K562 (cell line): ENCODE data around the genes CFC1B and MZT2A.

GRCh38 chr2:127888946-127889459 lies 3.2 kb upstream of the AMMECR1L start:
- RAMPAGE, long total RNA = no peak
- RRBS = no CpG with 5 or more reads among the region's 5 CpGs
PRO-cap:
- standard = no peak
- CoPRO, capped RNA only, 2 experiments = no peak in any of the 2 experiments
- CoPRO, capped and uncapped RNA, 2 experiments = no peak in any of the 2 experiments
- CoPRO, uncapped RNA only, 2 experiments = peak in 1 of 2 experiments; most common plus-strand start chr2:127889204 (in 1)
CAGE:
- cytosol, long polyA plus RNA = no peak
- long polyA plus RNA = no peak
- nucleolus, long total RNA = no peak
- nucleus, long polyA plus RNA = no peak

DNA sequence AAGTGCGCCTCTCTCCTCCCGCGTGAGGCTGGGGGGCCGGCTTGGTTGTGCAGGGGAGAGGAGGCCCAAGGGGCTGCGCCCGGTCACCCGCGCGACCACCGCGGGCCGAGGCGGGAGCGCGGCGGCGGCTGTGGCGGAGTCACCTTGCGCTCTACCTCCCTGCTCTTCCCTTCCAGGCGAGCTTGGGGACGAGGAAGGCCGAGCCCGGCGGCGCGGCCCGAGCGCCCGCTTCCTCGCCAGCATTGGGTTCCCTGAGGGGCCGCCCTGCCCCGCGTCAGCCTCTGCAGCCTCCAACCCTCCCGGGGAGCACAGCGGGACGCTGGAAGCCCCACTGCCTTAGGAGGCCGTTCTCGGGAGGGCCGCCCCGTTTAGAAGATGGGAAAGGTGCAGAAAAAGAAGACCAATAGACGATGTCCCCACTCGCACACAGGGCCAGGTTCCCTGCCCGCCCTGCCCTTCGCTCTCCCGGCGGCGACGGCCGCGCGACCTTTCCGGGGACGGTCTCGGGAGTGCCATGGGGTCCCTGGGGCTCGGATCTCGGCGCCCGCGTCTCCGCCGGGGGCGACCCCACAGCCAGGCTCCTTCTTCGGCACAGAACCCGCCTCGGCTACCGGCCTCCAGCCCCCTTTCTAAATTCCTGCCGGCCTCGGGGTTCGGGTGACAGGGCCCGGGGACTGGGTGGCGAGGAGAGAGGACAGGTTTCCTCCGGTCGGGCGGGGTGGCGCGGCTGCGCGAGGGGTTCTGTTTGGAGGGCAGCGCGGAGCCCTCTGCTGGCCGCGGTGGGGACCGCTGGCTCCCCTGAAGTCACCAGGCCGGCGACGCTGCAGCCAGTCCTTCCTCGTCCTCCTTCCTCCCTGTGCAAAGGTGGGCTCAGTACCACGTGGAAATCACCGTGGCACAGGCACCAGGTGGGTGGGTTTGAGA lies 85.5 kb downstream of the HS6ST1 start:
- RAMPAGE, long total RNA = no peak
- RRBS = 64% methylated on average over 29 of the region's 89 CpGs
PRO-cap:
- standard = no peak
- CoPRO, capped RNA only, 2 experiments = no peak in any of the 2 experiments
- CoPRO, capped and uncapped RNA, 2 experiments = no peak in any of the 2 experiments
- CoPRO, uncapped RNA only, 2 experiments = no peak in any of the 2 experiments
CAGE:
- cytosol, long polyA plus RNA = no peak
- long polyA plus RNA = no peak
- nucleolus, long total RNA = no peak
- nucleus, long polyA plus RNA = no peak

GRCh38 chr2:128440481-128441555 lies 122.2 kb upstream of the HS6ST1 start:
- RAMPAGE, long total RNA = no peak
- RRBS = 54% methylated on average over 3 of the region's 23 CpGs
PRO-cap:
- standard = no peak
- CoPRO, capped RNA only, 2 experiments = no peak in any of the 2 experiments
- CoPRO, capped and uncapped RNA, 2 experiments = no peak in any of the 2 experiments
- CoPRO, uncapped RNA only, 2 experiments = no peak in any of the 2 experiments
CAGE:
- cytosol, long polyA plus RNA = no peak
- long polyA plus RNA = no peak
- nucleolus, long total RNA = no peak
- nucleus, long polyA plus RNA = no peak

DNA sequence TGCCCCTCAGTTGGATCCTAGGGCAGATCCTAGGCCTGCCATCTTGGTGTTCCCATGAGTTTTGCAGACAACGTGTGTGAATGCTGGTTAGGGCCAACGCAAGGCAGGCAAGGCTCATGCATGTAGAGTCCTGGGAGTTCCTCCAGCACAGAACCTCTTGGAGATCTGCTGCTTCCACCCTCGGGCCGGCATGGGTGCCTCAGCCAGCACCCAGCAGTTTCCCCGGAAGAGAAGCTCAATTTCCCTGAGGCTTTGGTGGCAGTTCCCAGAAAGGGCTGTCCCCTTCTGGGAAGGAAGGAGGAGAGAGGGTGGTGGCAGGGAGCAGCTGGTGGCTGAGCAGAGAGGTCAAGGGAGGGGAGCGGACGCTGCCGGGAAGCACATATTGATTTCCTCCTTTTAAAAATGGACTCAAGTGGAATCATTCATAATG lies 127.7 kb upstream of the HS6ST1 start:
- RAMPAGE, long total RNA = no peak
- RRBS = no CpG with 5 or more reads among the region's 8 CpGs
PRO-cap:
- standard = bidirectional peak, plus-strand start at position 339 of the sequence, minus-strand start at position 230 of the sequence
- CoPRO, capped RNA only, 2 experiments = no peak in any of the 2 experiments
- CoPRO, capped and uncapped RNA, 2 experiments = no peak in any of the 2 experiments
- CoPRO, uncapped RNA only, 2 experiments = no peak in any of the 2 experiments
CAGE:
- cytosol, long polyA plus RNA = no peak
- long polyA plus RNA = no peak
- nucleolus, long total RNA = no peak
- nucleus, long polyA plus RNA = no peak

- RAMPAGE, long total RNA = no peak
- RRBS = no CpG with 5 or more reads among the region's 3 CpGs
PRO-cap:
- standard = no peak
- CoPRO, capped RNA only, 2 experiments = no peak in any of the 2 experiments
- CoPRO, capped and uncapped RNA, 2 experiments = no peak in any of the 2 experiments
- CoPRO, uncapped RNA only, 2 experiments = no peak in any of the 2 experiments
CAGE:
- cytosol, long polyA plus RNA = no peak
- long polyA plus RNA = no peak
- nucleolus, long total RNA = no peak
- nucleus, long polyA plus RNA = no peak
These were observed 305.3 kb upstream of the HS6ST1 start for GRCh38 chr2:128623921-128624354.

GRCh38 chr2:128736678-128737035 lies 418.0 kb upstream of the HS6ST1 start:
- RAMPAGE, long total RNA = no peak
- RRBS = no CpG with 5 or more reads among the region's 21 CpGs
PRO-cap:
- standard = no peak
- CoPRO, capped RNA only, 2 experiments = no peak in any of the 2 experiments
- CoPRO, capped and uncapped RNA, 2 experiments = no peak in any of the 2 experiments
- CoPRO, uncapped RNA only, 2 experiments = no peak in any of the 2 experiments
CAGE:
- cytosol, long polyA plus RNA = no peak
- long polyA plus RNA = no peak
- nucleolus, long total RNA = no peak
- nucleus, long polyA plus RNA = no peak

GRCh38 chr2:130154886-130155508 lies 10.1 kb upstream of the CCDC74B start:
- RAMPAGE, long total RNA = no peak
- RRBS = 95% methylated on average over 4 of the region's 17 CpGs
PRO-cap:
- standard = no peak
- CoPRO, capped RNA only, 2 experiments = no peak in any of the 2 experiments
- CoPRO, capped and uncapped RNA, 2 experiments = peak in 1 of 2 experiments; most common plus-strand start chr2:130155249 (in 1); most common minus-strand start chr2:130155195 (in 1)
- CoPRO, uncapped RNA only, 2 experiments = peak in 1 of 2 experiments; most common plus-strand start chr2:130155368 (in 1); most common minus-strand start chr2:130155313 (in 1)
CAGE:
- cytosol, long polyA plus RNA = no peak
- long polyA plus RNA = no peak
- nucleolus, long total RNA = no peak
- nucleus, long polyA plus RNA = no peak

DNA sequence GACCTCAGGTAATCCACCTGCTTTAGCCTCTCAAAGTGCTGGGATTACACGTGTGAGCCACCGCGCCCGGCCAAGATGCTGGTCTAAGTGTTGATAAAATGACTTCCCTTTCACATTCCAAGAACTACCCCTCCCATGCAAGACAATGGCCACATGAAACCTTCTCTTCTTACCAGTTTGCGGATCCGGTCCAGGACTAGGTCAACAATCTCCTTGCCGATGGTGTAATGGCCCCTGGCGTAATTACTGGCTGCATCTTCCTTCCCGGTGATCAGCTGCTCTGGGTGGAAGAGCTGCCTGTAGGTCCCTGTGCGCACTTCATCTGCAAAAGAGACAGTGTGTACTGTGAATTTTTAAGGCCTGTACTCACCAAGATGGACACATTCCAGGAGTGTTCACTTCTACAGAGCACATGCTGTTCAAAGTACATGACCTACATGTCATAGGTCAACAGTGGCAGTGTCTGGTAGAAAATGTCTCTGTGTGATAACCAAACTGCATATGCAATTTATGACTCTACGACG lies 3.3 kb downstream of the TUBA3E start:
- RAMPAGE, long total RNA = no peak
- RRBS = no CpG with 5 or more reads among the region's 12 CpGs
PRO-cap:
- standard = no peak
- CoPRO, capped RNA only, 2 experiments = no peak in any of the 2 experiments
- CoPRO, capped and uncapped RNA, 2 experiments = no peak in any of the 2 experiments
- CoPRO, uncapped RNA only, 2 experiments = no peak in any of the 2 experiments
CAGE:
- cytosol, long polyA plus RNA = no peak
- long polyA plus RNA = no peak
- nucleolus, long total RNA = no peak
- nucleus, long polyA plus RNA = no peak

GRCh38 chr2:130228771-130229527 lies 30.7 kb upstream of the TUBA3E start:
- RAMPAGE, long total RNA = no peak
- RRBS = no CpG with 5 or more reads among the region's 95 CpGs
PRO-cap:
- standard = bidirectional peak, plus-strand start at chr2:130229362, minus-strand start at chr2:130229270
- CoPRO, capped RNA only, 2 experiments = peak in 2 of 2 experiments; most common plus-strand start chr2:130229362 (in 2); most common minus-strand start chr2:130229173 (in 1)
- CoPRO, capped and uncapped RNA, 2 experiments = peak in 2 of 2 experiments; most common plus-strand start chr2:130229362 (in 2); most common minus-strand start chr2:130229173 (in 1)
- CoPRO, uncapped RNA only, 2 experiments = no peak in any of the 2 experiments
CAGE:
- cytosol, long polyA plus RNA = start-site peak on the plus strand at chr2:130229347-130229368, 18 and 21 reads in 2 replicates
- long polyA plus RNA = start-site peak on the plus strand at chr2:130229319-130229373, 7 and 15 reads in 2 replicates
- nucleolus, long total RNA = no peak
- nucleus, long polyA plus RNA = no peak

DNA sequence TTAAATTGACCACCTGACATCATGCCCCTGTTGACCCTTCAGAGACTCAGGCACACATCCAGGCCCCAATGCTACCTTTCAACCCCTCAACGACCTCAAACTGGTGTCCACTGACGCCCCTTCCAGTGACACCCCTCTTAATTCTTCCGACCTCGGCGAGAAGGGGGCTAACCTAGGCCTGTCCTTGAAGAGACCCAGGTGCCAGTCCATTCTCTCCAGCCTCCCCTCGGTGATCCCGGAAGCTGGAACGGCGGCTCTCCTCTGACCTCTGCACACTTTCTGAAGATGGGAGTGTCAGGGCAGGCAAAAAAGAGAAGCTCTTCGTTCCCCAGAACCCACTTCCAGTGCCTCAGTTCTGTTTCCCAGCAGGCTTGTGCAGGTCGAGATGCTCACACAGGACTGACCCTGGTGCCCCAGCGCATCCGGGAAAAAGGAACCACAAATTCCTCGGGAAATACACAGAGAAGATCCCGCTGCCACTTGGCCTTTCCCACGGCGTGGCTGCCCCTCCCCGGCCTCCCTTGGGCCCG lies 766 bp upstream of the PTPN18 start:
- RAMPAGE, long total RNA = no peak
- RRBS = 4% methylated on average over 5 of the region's 19 CpGs
PRO-cap:
- standard = bidirectional peak, plus-strand start at position 275 of the sequence, minus-strand start at position 235 of the sequence
- CoPRO, capped RNA only, 2 experiments = no peak in any of the 2 experiments
- CoPRO, capped and uncapped RNA, 2 experiments = no peak in any of the 2 experiments
- CoPRO, uncapped RNA only, 2 experiments = no peak in any of the 2 experiments
CAGE:
- cytosol, long polyA plus RNA = no peak
- long polyA plus RNA = no peak
- nucleolus, long total RNA = no peak
- nucleus, long polyA plus RNA = no peak

- RAMPAGE, long total RNA = no peak
- RRBS = no CpG with 5 or more reads among the region's 12 CpGs
PRO-cap:
- standard = unidirectional peak, minus-strand start at chr2:130370724
- CoPRO, capped RNA only, 2 experiments = no peak in any of the 2 experiments
- CoPRO, capped and uncapped RNA, 2 experiments = no peak in any of the 2 experiments
- CoPRO, uncapped RNA only, 2 experiments = peak in 1 of 2 experiments; most common plus-strand start chr2:130370393 (in 1); most common minus-strand start chr2:130370390 (in 1)
CAGE:
- cytosol, long polyA plus RNA = no peak
- long polyA plus RNA = no peak
- nucleolus, long total RNA = no peak
- nucleus, long polyA plus RNA = no peak
These were observed 14.7 kb downstream of the PTPN18 start for GRCh38 chr2:130370239-130371211.

DNA sequence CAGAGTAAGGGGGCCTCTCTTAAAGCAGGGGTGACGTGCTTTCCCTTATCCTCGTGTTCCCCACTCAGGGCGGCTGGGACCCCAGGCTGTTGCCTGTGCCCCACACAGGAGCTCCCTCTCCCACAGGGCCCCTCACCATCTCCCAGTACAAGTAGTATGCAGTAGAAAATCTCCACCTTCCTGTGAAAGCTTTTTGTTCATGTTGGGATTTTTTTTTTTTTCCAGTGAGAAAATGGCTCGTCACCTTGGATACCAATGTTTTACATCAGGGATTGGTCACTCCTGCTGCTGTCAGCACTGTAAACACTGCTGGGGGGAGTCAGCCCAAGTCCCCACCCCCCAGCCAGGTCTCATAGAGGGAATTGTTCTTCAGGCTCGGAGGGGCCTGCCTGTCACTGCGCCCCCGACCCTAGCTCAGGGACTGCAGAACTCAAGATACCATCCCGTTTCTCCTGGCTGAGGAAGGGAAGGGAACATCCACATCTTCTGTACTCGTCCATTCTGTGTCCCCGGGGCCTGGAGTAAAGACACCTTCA lies at the start of gene CFC1B:
CFC1B (plus strand) TSS at position 353 of the 536 bp plus-strand sequence.
- RAMPAGE, long total RNA = no peak
- RRBS = no CpG with 5 or more reads among the region's 10 CpGs
PRO-cap:
- standard = no peak
- CoPRO, capped RNA only, 2 experiments = no peak in any of the 2 experiments
- CoPRO, capped and uncapped RNA, 2 experiments = no peak in any of the 2 experiments
- CoPRO, uncapped RNA only, 2 experiments = no peak in any of the 2 experiments
CAGE:
- cytosol, long polyA plus RNA = no peak
- long polyA plus RNA = no peak
- nucleolus, long total RNA = no peak
- nucleus, long polyA plus RNA = no peak

- RAMPAGE, long total RNA = no peak
- RRBS = 2% methylated on average over 6 of the region's 38 CpGs
PRO-cap:
- standard = no peak
- CoPRO, capped RNA only, 2 experiments = no peak in any of the 2 experiments
- CoPRO, capped and uncapped RNA, 2 experiments = no peak in any of the 2 experiments
- CoPRO, uncapped RNA only, 2 experiments = no peak in any of the 2 experiments
CAGE:
- cytosol, long polyA plus RNA = no peak
- long polyA plus RNA = no peak
- nucleolus, long total RNA = no peak
- nucleus, long polyA plus RNA = no peak
These were observed 788 bp downstream of the AMER3 start for GRCh38 chr2:130756191-130756465.

GRCh38 chr2:130785521-130786201 lies 30.3 kb downstream of the AMER3 start:
- RAMPAGE, long total RNA = no peak
- RRBS = no CpG with 5 or more reads among the region's 13 CpGs
PRO-cap:
- standard = no peak
- CoPRO, capped RNA only, 2 experiments = no peak in any of the 2 experiments
- CoPRO, capped and uncapped RNA, 2 experiments = no peak in any of the 2 experiments
- CoPRO, uncapped RNA only, 2 experiments = no peak in any of the 2 experiments
CAGE:
- cytosol, long polyA plus RNA = no peak
- long polyA plus RNA = no peak
- nucleolus, long total RNA = no peak
- nucleus, long polyA plus RNA = no peak

- RAMPAGE, long total RNA = no peak
- RRBS = no CpG with 5 or more reads among the region's 2 CpGs
PRO-cap:
- standard = no peak
- CoPRO, capped RNA only, 2 experiments = no peak in any of the 2 experiments
- CoPRO, capped and uncapped RNA, 2 experiments = no peak in any of the 2 experiments
- CoPRO, uncapped RNA only, 2 experiments = no peak in any of the 2 experiments
CAGE:
- cytosol, long polyA plus RNA = no peak
- long polyA plus RNA = no peak
- nucleolus, long total RNA = no peak
- nucleus, long polyA plus RNA = no peak
These were observed 85.7 kb downstream of the ARHGEF4 start for GRCh38 chr2:130922421-130922766.

- RAMPAGE, long total RNA = no peak
- RRBS = 49% methylated on average over 39 of the region's 114 CpGs
PRO-cap:
- standard = no peak
- CoPRO, capped RNA only, 2 experiments = no peak in any of the 2 experiments
- CoPRO, capped and uncapped RNA, 2 experiments = no peak in any of the 2 experiments
- CoPRO, uncapped RNA only, 2 experiments = no peak in any of the 2 experiments
CAGE:
- cytosol, long polyA plus RNA = no peak
- long polyA plus RNA = no peak
- nucleolus, long total RNA = no peak
- nucleus, long polyA plus RNA = no peak
These were observed 58.3 kb downstream of the FAM168B start for GRCh38 chr2:131034611-131035641.

GRCh38 chr2:131235618-131236568 lies 26.6 kb downstream of the POTEE start:
- RAMPAGE, long total RNA = no peak
- RRBS = no CpG with 5 or more reads among the region's 10 CpGs
PRO-cap:
- standard = no peak
- CoPRO, capped RNA only, 2 experiments = no peak in any of the 2 experiments
- CoPRO, capped and uncapped RNA, 2 experiments = no peak in any of the 2 experiments
- CoPRO, uncapped RNA only, 2 experiments = no peak in any of the 2 experiments
CAGE:
- cytosol, long polyA plus RNA = no peak
- long polyA plus RNA = no peak
- nucleolus, long total RNA = no peak
- nucleus, long polyA plus RNA = no peak

DNA sequence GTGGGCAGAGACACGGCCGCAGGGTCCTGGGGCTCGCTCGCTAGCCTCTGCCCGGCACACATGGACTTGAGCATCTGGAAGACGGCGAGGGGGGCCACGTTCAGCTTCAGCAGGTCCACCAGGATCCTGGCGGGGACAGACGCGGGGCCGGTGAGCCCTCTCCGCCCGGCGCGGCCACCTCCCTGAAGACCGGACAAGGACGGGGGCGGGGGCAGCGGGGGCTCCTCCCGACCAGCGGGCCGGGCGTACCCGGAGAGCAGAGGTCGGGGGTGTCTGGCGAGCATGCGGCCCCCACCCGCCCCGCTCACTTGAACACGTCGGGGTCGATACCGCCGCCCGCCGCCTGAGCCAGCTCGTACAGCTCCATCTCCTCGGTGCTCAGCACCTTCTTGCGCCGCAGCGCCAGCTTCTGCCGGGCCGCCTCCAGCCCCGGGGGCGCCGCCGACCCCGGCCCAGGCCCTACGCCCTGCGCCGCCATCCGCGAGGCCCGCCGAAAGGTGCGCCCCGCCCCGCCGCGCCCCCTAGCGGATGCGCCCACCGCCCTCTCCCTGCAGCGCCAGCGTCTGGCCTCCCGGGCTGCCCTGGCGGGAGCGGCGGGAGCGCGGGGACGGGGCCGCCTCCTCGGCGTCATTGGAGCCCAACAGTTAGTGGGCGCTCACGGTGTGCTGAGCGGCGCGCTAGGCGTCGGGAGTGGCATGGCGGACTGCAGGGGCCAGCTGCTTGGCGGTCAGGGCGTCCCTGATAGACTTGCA lies at the start of gene MZT2A:
MZT2A (minus strand) TSS at position 499 of the 752 bp plus-strand sequence.
- RAMPAGE, long total RNA = no peak
- RRBS = 4% methylated on average over 7 of the region's 86 CpGs
PRO-cap:
- standard = bidirectional peak, plus-strand start at position 259 of the sequence, minus-strand start at position 198 of the sequence; bidirectional peak, plus-strand start at position 551 of the sequence, minus-strand start at position 496 of the sequence
- CoPRO, capped RNA only, 2 experiments = peak in 2 of 2 experiments; most common plus-strand start position 630 of the sequence (in 1); most common minus-strand start position 496 of the sequence (in 2)
- CoPRO, capped and uncapped RNA, 2 experiments = peak in 2 of 2 experiments; most common plus-strand start position 164 of the sequence (in 1); most common minus-strand start position 496 of the sequence (in 2)
- CoPRO, uncapped RNA only, 2 experiments = no peak in any of the 2 experiments
CAGE:
- cytosol, long polyA plus RNA = start-site peak on the minus strand centred at position 579 of the sequence, 182 bp wide, 2,347 and 1,007 reads in 2 replicates
- long polyA plus RNA = start-site peak on the minus strand centred at position 535 of the sequence, 250 bp wide, 520 and 1,524 reads in 2 replicates
- nucleolus, long total RNA = no peak
- nucleus, long polyA plus RNA = start-site peak on the minus strand centred at position 493 of the sequence, 17 bp wide, 716 and 159 reads in 2 replicates